ENCODE measurements around a stretch of chr9.

GRCh38 chr9:137307273-137308137 is 5.4 kb upstream of the NRARP start:
- RRBS = 29% methylated on average over 9 of the region's 32 CpGs

DNA sequence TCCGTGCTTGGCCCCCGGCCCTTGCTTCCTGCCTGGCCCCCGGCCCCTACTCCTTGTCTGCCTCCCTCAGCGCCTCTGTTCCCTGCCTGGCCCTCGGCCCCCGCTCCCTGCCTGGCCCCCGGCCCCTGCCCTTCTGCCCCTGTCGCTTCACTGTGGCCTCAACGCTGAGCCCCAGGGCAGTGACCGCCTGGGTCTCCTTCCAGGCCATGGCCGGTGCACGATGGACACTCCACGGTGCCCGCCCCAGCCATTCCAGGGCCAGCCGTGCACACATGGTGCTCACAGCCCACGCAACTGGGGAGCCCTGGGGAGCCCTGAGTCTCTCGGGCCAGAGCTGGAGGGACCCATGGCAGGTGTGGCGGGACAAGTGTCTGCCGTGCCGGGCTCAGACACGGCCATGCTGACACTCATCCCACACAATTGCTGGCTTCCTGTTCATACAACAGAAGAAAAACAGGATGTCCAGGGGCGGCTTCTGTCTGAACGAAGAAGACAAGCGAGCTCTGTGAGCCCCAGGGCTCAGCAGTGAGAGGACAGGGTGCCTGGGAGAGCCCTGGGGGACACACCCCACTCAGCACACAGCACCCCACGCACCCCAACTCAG is 35.8 kb downstream of the EXD3 start:
- RRBS = 74% methylated on average over 11 of the region's 25 CpGs

DNA sequence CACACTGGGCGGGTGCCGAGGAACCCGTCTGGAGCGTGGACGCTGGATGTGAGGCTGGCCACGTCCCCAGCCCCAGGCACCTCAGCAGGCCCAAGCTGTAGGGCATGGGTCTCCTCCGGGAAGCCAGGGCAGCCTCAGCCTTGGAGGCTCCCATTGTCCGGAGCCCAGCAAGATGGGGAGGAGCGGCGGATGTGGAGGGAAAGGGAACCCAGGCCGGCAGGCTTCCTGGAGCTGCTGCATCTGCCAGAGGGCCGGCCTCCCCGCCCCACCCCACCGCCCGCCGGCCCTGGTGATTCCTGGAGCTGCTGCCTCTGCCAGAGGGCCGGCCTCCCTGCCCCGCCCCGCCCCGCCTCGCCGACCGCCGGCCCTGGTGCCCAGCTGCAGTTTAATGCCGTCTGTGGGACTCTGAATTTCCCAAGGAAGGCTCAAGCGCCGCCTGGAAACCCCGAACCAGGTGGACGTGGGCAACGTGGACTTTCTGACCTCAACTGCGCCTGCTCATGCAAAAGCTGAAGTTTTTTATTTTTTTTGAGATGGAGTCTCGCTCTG is 31.6 kb downstream of the EXD3 start:
- RRBS = 92% methylated on average over 3 of the region's 32 CpGs

GRCh38 chr9:137406223-137406801 is 16.6 kb downstream of the EXD3 start:
- RRBS = no CpG with 5 or more reads among the region's 19 CpGs

DNA sequence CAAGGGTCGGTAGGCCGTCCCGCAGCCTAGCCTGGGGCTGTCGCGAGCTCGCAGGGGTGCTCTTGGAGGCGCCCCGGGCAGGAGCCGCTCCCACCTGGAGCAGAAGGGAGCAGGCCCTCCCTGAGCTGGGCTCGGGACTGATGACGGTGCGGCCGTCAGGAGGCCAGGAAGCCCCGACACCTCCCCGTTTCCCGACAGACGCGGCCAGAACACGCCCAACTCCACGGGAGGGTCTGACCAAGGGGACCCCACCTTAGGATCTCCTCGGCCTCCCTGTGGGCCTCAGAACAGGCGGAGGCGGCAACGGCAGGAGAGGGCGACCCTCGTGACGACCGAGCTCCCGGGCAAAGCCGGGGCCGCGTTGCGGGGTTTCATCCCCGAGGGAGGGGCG is 6.2 kb downstream of the EXD3 start:
- RRBS = 82% methylated on average over 6 of the region's 35 CpGs

- RRBS = no CpG with 5 or more reads among the region's 10 CpGs
Measured at GRCh38 chr9:137592764-137593278, 2.5 kb upstream of the ZMYND19 start.

DNA sequence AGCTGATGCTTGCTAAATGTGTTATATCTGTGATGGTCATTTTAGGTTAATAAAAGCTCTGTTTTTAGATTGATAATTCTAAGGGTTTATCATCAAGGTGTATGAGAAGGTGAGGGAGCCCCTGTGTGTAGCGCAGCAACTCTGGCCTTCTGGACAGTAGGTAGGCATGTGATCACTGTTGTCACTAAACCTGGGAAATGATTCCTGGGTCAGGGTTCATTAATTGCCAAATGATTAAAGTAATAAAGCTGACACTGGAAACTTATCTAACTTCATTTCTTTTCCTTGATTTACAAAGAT is 2.2 kb downstream of the EHMT1 start:
- RRBS = no CpG with 5 or more reads among the region's 1 CpG

GRCh38 chr9:137679320-137679634 is 60.5 kb downstream of the EHMT1 start:
- RRBS = no CpG with 5 or more reads among the region's 6 CpGs

GRCh38 chr9:137705366-137706536 is 86.9 kb downstream of the EHMT1 start:
- RRBS = no CpG with 5 or more reads among the region's 21 CpGs

DNA sequence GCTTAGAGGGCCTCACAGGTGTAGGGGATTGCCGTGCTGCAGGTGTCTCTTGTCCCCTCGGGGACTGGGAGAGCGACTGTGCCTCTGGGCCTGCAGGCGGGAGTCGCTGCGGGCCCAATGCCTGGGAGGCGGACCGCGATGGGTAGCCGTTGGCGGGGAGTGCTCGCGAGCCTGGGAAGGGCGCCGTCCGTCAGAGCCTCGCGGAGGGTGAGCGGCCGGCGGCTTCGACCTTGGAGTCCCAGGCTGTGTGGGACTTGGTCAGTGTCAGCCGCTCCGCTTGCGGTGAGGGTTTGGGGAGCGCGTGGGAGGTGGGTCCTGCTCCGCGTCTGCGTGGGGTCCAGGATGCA is 89.0 kb upstream of the CACNA1B start:
- RRBS = no CpG with 5 or more reads among the region's 30 CpGs